Adrenal gland (tissue), 7 donors: ENCODE measurements around the genes COG1 and CD300C.

DNA sequence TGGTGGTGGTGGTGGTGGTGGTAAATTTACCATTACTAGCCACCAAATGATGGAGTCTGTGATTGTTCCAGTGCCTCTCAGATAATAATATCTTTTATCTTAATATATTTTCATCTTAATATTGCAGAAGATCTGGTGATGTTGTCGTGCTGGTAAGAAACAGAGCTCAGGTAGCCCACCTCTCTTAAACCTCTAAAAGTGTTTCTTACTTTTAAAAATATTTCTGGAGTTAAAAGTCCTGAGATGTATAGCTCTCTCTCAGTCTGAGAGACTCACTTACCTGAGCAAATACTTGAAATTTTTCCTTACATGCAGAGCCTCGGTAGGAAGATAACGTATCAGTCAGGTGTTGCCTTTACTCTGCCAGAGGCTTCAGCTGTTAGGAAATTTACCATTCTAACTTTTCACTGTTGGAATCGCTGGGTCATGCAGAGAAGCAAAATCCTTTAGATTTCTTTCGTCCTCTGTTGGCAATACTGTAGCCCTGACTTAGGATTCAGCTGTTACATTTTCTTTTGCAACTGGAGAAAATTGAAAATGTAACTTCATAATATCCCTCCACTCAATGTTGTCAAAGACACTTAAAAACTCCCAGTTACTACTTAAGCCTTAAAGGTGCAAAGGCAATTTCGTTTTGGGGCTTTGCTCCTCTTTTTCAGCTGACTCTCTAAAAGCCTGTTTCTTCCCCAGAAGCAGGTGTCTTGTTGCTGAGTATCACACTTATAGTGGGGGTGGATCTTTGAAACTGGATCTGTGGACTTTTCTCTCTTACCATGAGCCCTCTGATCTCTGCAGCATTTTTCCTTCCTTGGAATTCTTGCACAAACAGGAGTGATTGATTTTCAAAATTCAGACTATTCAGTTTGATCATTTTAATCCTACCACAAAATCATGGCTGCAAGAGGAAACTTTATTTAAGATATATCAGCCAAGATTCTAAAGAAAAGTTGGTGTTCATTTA is 19.9 kb upstream of the KCNJ16 start:
- PRO-cap, 3 experiments, result no peak in any of the 3 experiments
- RAMPAGE, long total RNA, 4 experiments, result no peak in any of the 4 experiments
- RRBS, result no CpG with 5 or more reads among the region's 6 CpGs

- PRO-cap, 3 experiments, result no peak in any of the 3 experiments
- RAMPAGE, long total RNA, 4 experiments, result no peak in any of the 4 experiments
Observed at GRCh38 chr17:70077924-70078255, 2.9 kb downstream of the KCNJ16 start.

GRCh38 chr17:70288789-70288988 is 119.4 kb downstream of the KCNJ2 start:
- PRO-cap, 3 experiments, result no peak in any of the 3 experiments
- RAMPAGE, long total RNA, 4 experiments, result no peak in any of the 4 experiments
- RRBS, result no CpG with 5 or more reads among the region's 1 CpG

DNA sequence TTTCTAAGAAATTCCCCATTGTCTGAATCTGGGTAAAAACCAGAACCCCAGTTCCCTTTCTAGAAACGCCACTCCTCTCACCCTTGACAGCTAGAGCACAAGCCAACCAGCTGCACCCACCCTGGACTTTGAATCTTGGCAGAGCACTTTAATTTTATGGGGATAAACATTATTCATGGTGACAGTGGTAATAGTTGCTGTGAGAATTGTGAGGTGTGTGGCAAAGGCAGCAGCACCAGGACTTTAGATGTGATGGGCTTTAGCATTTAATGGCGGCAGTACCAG is 265.8 kb downstream of the KCNJ2 start:
- PRO-cap, 3 experiments, result no peak in any of the 3 experiments
- RAMPAGE, long total RNA, 4 experiments, result no peak in any of the 4 experiments
- RRBS, result no CpG with 5 or more reads among the region's 2 CpGs

DNA sequence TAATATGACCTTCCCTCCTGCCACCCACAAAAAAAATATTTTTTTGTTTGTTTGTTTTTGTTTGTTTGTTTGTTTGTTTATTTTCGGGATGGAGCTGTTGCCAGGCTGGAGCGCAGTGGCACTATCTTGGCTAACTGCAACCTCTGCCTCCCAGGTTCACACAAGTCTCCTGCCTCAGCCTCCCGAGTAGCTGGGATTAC is 586.9 kb downstream of the KCNJ2 start:
- PRO-cap, 3 experiments, result peak in 2 of 3 experiments; most common plus-strand start position 80 of the sequence (in 2)
- RAMPAGE, long total RNA, 4 experiments, result no peak in any of the 4 experiments
- RRBS, result no CpG with 5 or more reads among the region's 3 CpGs

DNA sequence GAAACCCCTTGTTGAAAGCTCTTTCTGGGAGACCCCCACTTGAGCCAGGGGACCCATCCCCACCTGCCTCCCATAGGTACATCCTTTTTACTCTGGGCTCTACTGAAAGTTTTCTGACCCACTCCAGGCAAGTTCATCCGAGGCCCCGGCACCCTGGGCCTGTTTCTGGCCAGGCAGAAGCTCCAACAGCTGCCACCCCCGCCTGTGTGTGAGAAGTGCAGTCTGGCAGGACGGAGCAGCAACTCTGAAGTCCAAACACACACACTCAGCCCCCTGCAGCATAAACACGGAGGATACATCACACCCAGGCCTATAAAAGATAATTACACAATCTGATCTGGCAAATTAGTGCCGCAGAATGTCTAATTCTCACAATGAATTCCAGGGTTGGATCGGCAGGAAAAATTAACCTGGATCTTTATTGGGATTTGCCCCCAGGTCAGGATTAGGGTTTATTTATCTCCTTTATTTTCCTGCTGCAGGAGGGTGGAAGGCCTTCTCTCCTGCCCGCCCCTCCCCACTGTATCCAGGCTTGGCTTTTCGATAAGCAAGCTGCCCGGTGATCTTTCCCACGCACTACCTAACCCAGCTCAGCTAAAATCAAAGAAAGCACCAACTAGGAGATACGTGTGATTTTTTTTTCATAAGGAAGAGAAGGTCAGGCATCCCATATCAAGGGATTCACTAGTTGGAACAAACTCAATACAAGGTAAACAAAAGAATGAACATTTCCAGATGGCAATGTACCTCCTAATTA is 311.4 kb downstream of the SOX9 start:
- PRO-cap, 3 experiments, result no peak in any of the 3 experiments
- RAMPAGE, long total RNA, 4 experiments, result no peak in any of the 4 experiments
- RRBS, result no CpG with 5 or more reads among the region's 12 CpGs

DNA sequence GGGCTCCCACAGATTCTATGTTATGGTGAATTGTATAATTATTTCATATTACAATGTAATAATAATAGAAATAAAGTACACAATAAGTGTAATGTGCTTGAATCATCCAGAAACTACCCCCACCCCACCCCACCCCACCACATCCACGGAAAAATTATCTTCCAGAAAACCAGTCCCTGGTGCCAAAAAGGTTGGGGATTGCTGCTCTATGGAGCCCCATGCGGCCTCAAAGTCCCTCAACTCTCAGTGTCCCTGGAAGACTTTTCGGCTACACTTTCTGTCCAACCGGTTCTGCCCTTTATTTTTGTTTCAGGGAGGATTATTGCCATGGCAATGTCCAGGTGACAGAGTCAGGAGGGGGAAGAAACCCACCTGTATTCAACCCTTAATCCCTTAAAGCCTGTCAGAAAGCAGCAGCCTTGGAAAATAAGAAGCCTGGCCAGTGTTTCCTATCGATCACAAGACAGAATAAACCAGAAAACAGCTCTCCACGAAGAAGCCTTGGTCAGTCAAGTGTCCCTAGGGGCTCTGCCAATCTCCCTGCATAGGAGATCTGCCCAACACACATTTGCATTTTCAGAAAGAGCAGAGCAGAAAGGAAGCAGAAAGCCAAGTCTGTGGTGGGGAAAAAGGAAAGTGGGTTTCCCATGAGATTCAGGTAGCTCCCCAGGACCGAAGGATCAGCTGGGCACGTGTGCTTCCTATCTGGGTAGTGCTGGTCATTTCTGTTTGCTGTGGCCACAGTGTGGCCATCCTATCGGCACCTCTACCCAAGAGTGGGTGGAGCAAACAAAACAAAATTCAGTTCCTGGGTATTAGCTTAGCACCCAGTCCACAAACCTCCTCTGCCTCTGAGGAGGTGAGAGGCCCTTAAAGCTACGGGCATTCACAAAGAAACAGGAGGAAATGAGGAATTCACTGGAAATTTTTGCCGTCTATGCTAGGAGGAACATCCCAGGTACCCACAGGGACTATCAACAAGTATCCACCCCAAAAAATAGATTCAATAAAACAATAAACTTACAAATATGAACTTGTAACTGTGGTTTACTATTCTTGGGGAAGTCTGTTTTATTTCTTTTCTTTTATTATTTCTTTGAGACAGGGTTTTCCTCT is 342.8 kb downstream of the SOX9 start:
- PRO-cap, 3 experiments, result no peak in any of the 3 experiments
- RAMPAGE, long total RNA, 4 experiments, result no peak in any of the 4 experiments
- RRBS, result no CpG with 5 or more reads among the region's 11 CpGs

GRCh38 chr17:72518534-72519771 is 398.1 kb downstream of the SOX9 start:
- PRO-cap, 3 experiments, result no peak in any of the 3 experiments
- RAMPAGE, long total RNA, 4 experiments, result no peak in any of the 4 experiments
- RRBS, result no CpG with 5 or more reads among the region's 34 CpGs

DNA sequence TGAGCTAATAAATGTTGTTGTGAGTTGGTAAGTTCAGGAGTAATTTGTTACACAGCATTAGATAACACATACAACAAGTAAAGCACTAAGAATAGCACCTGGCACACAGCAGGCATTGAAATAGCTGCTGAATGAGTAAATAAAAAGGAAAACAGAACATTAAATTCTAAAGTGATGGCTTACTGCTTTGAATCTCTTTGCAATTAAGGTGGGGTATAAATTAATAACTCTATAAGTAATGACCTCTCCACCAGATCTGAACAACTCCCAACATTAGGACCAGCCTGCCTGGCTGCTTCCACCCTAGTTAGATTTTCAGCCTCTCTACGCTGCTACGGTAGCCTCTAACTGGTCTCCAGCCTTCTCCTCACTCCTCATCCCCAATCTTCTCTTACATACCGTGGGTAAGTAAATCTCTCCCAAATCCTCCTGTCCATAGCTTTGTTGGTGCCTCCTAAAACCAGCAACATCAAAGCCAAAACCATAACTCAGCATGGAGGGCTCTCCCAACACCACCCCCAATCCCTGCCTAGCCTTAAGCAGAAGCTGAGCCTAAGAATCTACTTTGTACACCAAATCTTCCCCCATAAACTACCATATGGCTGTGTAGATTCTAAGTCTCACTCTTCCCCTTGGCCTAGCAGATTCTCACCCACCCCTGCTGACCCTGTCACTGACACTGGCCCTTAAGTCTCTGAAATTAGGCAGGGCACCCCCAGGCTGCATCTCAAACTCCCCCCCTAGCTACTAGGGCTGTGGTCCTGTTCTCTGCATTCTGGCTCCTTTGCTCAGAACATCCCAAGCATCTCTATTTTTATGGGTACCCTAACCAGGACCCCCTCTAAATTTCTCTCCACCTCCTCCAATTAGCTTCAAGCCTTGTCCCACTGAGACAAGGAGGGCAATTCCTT is 429.0 kb downstream of the SOX9 start:
- PRO-cap, 3 experiments, result no peak in any of the 3 experiments
- RAMPAGE, long total RNA, 4 experiments, result no peak in any of the 4 experiments
- RRBS, result no CpG with 5 or more reads among the region's 3 CpGs

DNA sequence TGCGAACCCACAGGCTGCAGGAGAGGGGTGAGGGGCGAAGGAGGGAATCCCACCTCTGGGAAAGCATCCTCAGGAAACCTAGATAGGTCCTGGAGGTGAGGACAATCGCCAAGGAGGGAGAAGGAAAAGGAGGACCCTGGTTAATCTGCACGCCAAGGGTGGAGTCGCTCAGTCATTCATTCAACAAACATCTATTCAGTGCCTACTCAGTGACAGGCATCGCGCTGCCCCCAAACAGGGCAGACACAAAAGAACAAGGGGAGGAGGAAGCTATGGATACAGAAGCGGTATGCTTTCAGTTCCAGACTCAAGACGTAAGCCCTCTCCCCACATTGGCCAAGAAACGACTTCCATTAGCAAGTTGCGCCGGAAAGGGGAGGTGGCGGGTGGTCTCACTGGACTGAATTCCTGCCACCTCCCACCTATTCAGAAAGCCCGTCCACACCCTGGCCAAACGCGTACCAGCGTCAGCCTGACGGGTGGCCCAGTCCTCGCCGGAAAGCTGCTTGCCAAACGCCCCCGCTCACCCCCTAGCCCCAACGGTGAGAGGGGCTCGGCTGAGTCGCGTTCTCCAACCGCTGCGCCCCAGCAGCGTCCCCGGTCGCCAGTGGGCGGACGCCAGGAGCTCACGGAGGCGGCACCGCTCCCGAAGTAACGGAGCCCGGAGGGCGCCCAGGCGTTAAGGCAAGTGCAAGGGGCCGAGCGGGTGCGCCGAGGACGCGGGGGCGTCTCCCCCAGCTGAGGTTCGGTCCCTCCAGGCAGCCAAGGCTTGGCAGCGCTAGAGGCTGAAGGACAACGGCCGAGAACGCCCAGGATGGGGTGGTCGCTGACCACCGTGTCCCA is 470.6 kb downstream of the SOX9 start:
- PRO-cap, 3 experiments, result no peak in any of the 3 experiments
- RAMPAGE, long total RNA, 4 experiments, result no peak in any of the 4 experiments
- RRBS, result 3% methylated on average over 17 of the region's 55 CpGs

DNA sequence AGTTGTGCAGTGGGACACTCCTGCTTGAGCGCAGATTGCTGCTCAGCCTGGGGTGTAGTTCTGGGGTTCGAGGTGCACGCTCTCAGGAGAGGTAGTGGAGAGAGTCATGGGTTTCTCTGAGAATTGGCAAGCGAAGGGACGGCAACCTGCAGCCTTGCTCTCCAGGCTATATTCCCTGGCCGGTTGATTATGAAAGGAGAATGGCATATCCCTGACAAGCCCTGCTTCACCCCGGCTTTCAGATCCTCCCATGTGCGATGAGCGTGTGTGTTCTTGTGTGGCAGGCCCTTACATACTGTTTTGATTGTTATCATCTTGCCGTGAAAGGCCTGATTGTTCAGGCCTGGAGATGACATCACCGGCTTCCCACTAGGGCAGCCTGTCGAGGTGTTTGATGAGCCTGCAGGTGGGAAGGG is 431.2 kb downstream of the SLC39A11 start:
- PRO-cap, 3 experiments, result no peak in any of the 3 experiments
- RAMPAGE, long total RNA, 4 experiments, result no peak in any of the 4 experiments
- RRBS, result 25% methylated on average over 2 of the region's 12 CpGs

DNA sequence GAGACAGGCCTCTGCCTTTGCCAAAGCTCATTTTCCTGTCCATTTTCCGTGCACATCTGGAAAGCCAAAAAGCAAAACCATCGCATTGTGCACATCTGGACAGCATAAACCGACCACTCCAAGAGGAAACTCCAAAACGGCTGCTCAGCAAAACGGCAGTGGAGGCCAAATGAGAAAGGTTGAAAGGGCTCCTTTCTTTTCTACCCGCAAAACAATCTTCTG is 426.4 kb downstream of the SLC39A11 start:
- PRO-cap, 3 experiments, result no peak in any of the 3 experiments
- RAMPAGE, long total RNA, 4 experiments, result no peak in any of the 4 experiments
- RRBS, result no CpG with 5 or more reads among the region's 6 CpGs

- PRO-cap, 3 experiments, result no peak in any of the 3 experiments
- RAMPAGE, long total RNA, 4 experiments, result no peak in any of the 4 experiments
- RRBS, result no CpG with 5 or more reads among the region's 8 CpGs
Observed at GRCh38 chr17:72805030-72805714, 287.3 kb downstream of the SLC39A11 start.

- PRO-cap, 3 experiments, result no peak in any of the 3 experiments
- RAMPAGE, long total RNA, 4 experiments, result no peak in any of the 4 experiments
- RRBS, result no CpG with 5 or more reads among the region's 2 CpGs
Observed at GRCh38 chr17:72875762-72876111, 216.8 kb downstream of the SLC39A11 start.

- PRO-cap, 3 experiments, result peak in 3 of 3 experiments; most common minus-strand start chr17:73166162 (in 2)
- RAMPAGE, long total RNA, 4 experiments, result no peak in any of the 4 experiments
- RRBS, result 3% methylated on average over 15 of the region's 31 CpGs
Observed at GRCh38 chr17:73165958-73166691, 1.3 kb downstream of the SSTR2 start.

GRCh38 chr17:73192452-73193163 is at the start of gene COG1:
TSS of gene COG1 (plus strand) at chr17:73193055.
- PRO-cap, 3 experiments, result peak in 3 of 3 experiments; most common plus-strand start chr17:73192658 (in 2); most common minus-strand start chr17:73192596 (in 3)
- RAMPAGE, long total RNA, 4 experiments, result start-site peak on the plus strand in 2 of 4 experiments, at chr17:73193058-73193067 at its widest, 64 to 77 reads per replicate
- RRBS, result 1% methylated on average over 20 of the region's 97 CpGs

DNA sequence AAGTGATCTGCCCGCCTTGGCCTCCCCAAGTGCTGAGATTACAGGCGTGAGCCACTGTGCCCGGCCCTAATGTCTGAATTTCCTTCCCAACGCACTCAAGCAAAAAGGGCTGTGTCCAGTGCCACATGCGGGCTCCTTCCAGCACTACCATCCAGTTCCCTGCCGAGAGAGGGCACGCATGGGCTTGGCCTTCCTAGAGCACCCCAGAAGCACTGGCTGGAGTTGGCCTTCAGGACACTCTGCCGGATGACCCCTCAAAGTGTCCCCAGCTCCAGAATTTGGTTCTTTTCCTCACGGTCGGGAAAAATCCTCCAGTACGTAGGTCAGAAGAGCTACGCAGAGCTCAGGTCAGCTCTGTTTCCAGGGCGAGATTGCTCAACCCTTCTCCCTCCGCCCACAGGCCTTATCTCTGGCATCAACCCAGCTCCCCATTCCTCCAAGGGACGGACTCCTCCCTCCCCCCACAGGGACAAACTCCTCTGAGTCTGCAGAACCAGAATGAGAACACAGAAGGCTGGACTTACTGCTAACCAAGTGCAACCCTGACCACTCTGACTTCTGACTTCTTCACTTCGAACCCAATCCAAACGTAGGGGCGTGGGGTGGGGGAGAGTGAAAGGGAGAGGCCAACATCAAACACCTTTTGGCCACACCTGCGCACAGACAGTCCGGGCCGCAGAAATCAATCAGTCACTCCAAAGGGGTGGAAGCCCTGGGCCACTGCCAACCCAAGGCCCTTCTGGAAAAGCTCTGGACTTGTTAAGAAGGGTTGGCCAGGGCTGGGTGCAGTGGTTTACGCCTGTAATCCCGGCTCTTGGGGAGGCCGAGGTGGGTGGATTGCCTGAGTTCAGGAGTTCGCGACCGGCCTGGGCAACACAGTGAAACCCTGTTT is 3.6 kb downstream of the CDC42EP4 start:
- PRO-cap, 3 experiments, result peak in 3 of 3 experiments; most common plus-strand start position 501 of the sequence (in 2); most common minus-strand start position 280 of the sequence (in 2)
- RAMPAGE, long total RNA, 4 experiments, result no peak in any of the 4 experiments
- RRBS, result no CpG with 5 or more reads among the region's 27 CpGs

GRCh38 chr17:74436273-74436821 is 4.5 kb downstream of the GPRC5C start:
- PRO-cap, 3 experiments, result no peak in any of the 3 experiments
- RAMPAGE, long total RNA, 4 experiments, result no peak in any of the 4 experiments
- RRBS, result no CpG with 5 or more reads among the region's 8 CpGs

DNA sequence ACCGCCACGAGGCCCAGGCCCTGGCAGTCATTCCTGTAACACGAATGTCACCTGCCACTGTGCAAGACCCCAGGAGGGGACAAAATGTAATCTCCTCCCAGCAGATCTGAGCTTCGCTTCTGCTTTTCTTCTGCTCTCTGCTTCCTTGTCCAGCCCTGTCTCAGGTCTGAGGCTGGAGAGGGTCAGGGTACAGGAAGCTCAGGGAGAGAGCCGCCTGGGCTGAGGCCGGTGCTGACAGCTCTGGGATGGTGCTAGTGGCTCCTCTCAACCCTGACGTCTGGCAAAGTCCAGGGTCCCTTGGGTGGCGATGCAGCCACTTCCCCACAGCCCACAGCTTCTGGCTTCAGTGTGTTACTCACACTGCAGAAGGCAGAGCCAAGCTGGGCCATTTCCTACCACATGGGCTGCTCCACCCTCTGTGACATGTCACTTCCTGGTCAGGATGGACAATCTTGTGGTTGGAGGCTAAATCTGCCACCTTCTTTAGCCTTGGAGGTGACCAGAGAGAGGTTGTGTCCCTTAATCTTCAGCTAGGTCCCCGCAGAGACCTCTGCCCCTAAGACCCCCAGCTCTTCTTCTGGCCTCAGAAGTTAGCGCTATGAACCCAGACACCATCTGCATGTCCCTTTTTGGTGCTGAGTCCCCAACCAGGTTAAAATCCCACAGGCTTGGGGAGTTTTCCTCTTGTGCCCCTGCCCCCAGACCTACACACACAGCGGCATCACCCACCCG is at the start of gene CD300C:
CD300C (minus strand) TSS at position 364 of the 732 bp plus-strand sequence.
- PRO-cap, 3 experiments, result peak in 3 of 3 experiments; most common plus-strand start position 152 of the sequence (in 1); most common minus-strand start position 339 of the sequence (in 3)
- RAMPAGE, long total RNA, 4 experiments, result start-site peak on the minus strand in 1 of 4 experiments, centred at position 383 of the sequence, 18 reads per replicate
- RRBS, result no CpG with 5 or more reads among the region's 12 CpGs

- PRO-cap, 3 experiments, result peak in 1 of 3 experiments; most common plus-strand start chr17:74687037 (in 1)
- RAMPAGE, long total RNA, 4 experiments, result no peak in any of the 4 experiments
- RRBS, result no CpG with 5 or more reads among the region's 6 CpGs
Observed at GRCh38 chr17:74686618-74687333, 25.9 kb downstream of the CD300LF start.